Astrocyte (in vitro differentiated cells and primary cell): ENCODE measurements around the genes MUCL1, ITGA7, ERBB3 and RPL41.

GRCh38 chr12:54435431-54436016 is 16.5 kb upstream of the ITGA5 start:
- PRO-cap, result no peak
- RRBS, 2 experiments, result no CpG with 5 or more reads among the region's 5 CpGs

DNA sequence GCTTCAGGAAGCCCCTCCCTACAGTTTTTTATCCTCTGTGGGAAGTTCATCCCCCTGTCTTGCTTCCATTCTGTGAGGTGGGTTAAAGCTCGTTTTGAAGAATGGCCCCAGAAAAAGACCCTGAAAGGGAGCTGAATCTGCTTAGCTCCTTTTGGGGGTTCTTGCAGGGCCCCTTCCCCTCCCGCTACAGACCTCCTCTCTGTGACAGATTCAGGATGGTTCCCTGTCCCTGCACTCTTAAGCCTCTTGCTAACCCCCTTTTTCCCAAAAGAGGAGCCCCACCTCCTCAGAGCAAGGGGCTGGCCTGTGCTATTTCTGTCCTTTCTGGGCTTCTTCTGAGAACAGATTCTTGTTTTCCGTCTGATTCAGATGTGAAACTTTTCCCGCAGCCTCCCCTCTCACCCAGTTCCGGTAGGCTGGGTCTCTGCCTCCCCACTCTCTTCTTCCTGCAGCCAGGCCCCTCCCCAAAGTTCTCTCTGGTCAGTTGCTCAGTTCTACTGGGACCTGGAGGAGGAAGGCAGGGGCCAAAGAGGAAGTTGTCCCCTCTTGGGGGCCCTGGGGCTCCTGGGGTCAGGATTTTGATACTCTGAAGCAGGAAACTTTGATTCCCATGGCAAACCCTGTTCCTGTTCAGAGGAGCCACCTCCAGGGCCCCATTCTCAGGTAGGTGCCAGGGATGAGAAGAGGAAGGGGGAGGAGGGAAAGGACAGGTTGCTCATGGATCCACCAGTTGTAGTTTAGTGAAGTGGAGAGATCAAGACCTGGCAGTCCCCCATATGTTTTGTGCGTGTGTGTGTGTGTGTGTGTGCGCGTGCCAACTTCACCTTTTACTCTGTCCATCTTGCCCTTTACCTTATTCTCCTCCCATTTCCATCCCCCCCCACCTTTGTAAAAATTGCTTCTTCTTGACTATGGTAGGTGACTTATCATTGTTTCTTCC is 11.8 kb downstream of the PDE1B start:
- PRO-cap, result no peak
- RRBS, 2 experiments, result no CpG with 5 or more reads among the region's 8 CpGs

DNA sequence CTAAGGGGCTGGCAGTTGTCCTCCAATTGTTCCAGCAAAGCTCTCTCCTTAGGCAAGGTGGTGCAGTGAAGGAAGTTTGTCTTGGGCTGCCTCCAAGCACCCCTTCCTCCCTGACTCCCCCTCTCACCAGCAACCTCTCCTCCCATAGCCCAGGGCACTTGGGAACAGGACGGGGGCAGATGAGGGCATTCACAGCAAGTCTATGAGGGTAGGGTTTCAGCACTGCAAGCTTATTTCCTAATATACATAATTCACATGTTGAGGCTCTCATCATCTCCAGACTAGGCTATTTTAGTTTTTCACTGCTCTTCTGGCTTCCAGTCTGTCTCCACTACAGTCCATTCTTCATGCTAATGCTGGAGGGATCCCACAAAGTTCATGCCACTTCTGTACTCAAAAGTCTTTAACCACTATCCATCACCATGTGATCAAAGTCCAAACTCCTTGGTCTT is 22.8 kb downstream of the LACRT start:
- PRO-cap, result no peak
- RRBS, 2 experiments, result no CpG with 5 or more reads among the region's 1 CpG

- PRO-cap, result no peak
- RRBS, 2 experiments, result no CpG with 5 or more reads among the region's 4 CpGs
Measured at GRCh38 chr12:54854294-54854716, at the start of gene MUCL1. Gene MUCL1, plus strand, starts transcription at chr12:54854516.

GRCh38 chr12:55166773-55167515 is 40.7 kb downstream of the OR9K2 start:
- PRO-cap, result no peak
- RRBS, 2 experiments, result no CpG with 5 or more reads among the region's 24 CpGs

DNA sequence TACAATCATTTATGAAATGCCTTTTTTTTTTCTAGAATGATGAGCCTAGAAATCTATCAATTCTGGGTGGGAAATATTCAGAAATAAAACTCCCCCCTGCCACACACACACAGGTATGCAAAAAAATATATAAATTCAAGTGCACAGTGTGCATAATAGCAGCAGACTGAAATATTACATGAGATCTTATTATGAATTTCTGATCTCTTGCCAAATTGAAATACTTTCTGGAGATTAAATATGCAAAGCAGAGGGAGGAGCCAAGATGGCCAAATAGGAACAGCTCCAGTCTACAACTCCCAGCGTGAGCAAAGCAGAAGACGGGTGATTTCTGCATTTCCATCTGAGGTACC is 8.4 kb upstream of the OR6C68 start:
- PRO-cap, result no peak
- RRBS, 2 experiments, result no CpG with 5 or more reads among the region's 2 CpGs

DNA sequence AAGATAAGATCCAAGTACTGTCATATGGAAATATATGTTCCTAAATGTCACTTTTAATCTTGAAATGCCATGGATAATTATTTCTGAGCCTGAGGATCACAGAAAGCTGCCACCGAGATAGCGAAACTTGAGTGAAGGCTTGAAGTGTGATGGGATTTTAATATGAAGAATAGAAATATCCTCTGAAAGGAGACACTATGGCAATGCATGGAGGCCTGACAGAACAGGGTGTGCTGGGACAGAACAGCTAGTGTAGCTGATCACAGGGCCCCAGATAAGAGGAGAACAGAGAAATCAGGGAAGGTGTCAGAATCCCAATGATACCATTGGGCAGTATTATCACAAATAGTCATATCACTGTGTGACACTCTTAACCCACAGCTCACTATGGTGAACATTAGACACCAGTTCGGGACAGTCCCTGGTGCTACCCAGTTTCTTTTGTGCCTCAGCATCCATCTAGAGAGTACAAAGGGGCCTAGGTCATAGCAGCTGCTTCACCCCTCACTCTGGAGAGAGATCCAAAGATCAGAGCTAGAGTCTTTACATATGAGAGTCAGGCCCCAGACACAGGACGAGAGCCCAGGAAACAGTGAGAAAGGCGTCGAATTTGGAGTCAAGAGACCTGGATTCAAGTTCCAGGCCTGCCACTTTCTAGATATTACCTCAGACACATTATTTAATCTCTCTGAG is 498 bp upstream of the OR10P1 start:
- PRO-cap, result no peak
- RRBS, 2 experiments, result no CpG with 5 or more reads among the region's 6 CpGs

GRCh38 chr12:55707245-55708310 is at the start of gene ITGA7:
Gene ITGA7, minus strand, starts transcription at chr12:55707904.
- PRO-cap, result no peak
- RRBS, 2 experiments, result 0 to 6% methylated on average over 1 of the region's 70 CpGs

DNA sequence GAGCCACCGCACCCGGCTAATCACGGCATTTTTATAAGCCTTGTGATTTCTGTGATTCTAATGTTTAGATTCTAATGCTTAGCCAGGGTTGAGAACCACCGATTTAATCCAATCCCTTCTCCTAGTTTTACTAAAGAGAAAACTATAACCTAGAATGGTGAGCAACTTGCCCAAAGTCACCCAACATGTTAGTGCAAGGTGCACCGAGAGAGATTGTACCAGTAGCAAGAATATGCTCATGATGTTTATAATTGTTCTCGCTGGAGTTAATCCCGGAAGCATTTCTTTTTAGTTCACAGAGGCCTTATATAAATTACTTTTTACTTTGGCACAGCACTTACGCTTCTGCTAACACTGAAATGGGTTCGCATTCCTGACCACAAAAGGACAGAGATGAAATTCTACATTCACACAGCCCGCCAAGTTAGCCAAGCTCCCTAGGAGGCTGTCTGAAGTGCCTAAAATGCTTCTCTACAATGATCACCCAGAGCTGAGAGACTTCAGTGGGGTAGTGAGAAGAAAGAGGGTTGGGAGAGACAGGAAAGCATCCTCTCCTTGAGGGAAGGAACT is 620 bp upstream of the BLOC1S1 start:
- PRO-cap, result no peak
- RRBS, 2 experiments, result no CpG with 5 or more reads among the region's 10 CpGs

- PRO-cap, result bidirectional peak, plus-strand start at chr12:55727736, minus-strand start at chr12:55727465
- RRBS, 2 experiments, result 50 to 60% methylated on average over 1 to 2 of the region's 6 CpGs
Measured at GRCh38 chr12:55727384-55727864, 1.4 kb downstream of the CD63 start.

DNA sequence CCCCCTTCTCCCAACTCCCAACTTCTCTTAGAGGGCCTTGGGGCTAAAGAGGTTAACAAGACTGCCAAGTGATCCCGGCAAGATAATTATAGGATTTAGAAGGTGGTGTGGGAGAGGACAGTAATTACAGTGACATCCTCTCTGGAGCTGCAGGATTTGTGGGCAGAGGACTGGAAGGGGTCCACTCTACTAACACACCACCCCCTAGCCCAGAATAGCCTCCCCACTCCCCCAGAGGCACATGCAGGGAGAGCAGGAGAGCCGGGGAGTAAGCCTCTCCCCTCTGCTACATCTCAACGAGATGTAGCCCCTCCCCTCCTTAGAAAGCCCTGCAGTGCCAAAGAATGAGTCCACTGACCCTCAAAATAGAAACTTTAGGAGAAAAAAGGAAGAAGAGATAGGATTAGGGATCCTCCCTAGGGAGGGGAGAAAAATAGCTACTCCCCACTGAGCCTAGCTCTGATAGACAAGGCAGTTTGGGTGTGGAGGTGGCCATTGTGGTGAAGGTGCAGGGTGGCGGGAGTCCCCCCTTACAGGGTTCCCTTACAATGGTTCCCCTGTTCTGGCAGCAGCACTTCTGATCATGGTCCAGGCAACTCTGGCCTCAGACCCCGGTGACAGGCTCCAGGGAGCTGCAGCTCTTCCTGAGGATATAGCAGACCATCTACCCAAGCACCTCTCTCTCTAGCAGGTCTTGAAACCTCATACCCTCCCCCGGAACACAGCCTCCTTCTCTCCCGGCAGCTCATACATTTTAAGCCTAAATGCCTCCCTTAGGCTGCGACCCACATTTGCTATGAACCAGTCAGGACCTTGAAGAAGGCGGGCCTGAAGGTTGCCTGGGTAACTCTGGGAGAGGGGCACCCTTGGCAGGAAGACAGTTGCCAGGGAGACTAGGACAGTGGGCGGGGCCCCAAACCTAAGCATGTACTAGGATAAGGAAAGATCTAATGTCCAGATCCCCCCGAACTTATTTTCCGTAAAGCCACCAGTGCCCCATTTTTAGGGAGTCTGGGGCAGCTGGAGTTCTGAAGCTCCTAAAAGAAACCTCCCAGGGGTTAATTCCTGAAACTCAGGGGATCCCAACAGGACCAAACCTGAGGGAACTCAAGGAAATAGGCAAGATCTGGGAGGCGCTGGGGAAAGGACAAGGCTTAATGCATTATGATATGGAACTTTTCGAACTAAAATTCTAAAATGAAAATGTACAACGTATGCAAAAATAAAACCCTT is 4.8 kb upstream of the GDF11 start:
- PRO-cap, result unidirectional peak, minus-strand start at position 765 of the sequence
- RRBS, 2 experiments, result 8% methylated on average over 2 of the region's 15 CpGs; no CpG with 5 or more reads in 1 of the 2 experiments

- PRO-cap, result no peak
- RRBS, 2 experiments, result no CpG with 5 or more reads among the region's 11 CpGs
Measured at GRCh38 chr12:55828025-55828590, 1.3 kb downstream of the DNAJC14 start.

GRCh38 chr12:55845432-55845709 is 2.6 kb upstream of the MMP19 start:
- PRO-cap, result no peak
- RRBS, 2 experiments, result no CpG with 5 or more reads among the region's 3 CpGs

GRCh38 chr12:55991293-55991698 is 5.8 kb upstream of the SUOX start:
- PRO-cap, result no peak
- RRBS, 2 experiments, result no CpG with 5 or more reads among the region's 6 CpGs

DNA sequence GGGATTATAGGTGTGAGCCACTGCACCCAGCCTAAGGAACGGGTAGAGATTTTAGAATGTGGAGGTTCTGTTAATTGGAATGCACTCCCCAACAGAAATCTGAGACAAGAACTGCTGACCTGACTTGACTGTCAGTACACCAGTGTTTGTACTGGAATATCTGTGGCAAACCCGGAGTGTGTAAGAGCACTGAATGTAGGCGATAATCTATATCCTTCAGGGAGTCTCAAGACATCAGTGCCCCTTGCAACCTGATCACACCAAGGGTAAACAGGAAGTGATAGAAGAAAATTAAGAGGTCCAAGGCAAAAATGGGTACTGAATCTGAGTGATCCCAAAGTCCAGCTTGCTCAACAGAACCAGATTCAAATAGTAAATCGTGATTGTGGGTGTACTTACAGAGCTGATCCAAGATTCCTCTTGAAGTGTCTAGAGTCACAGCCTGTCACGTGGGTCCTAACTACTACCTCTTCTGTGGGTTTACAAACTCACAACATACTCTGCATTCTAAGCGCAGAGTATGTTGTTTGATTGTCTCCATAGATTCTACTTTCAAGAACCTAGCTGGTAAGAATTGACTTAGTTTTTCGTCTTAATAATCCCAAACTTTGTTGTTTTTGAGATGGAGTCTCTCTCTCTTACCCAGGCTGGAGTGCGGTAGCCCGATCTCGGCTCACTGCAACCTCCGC is 3.8 kb downstream of the RPS26 start:
- PRO-cap, result no peak
- RRBS, 2 experiments, result no CpG with 5 or more reads among the region's 11 CpGs

- PRO-cap, result no peak
- RRBS, 2 experiments, result under 1% methylated on average over 6 of the region's 35 CpGs; no CpG with 5 or more reads in 1 of the 2 experiments
Measured at GRCh38 chr12:56079690-56080264, at the start of gene ERBB3. Gene ERBB3, plus strand, starts transcription at chr12:56080165.

- PRO-cap, result bidirectional peak, plus-strand start at chr12:56116633, minus-strand start at chr12:56116527
- RRBS, 2 experiments, result no CpG with 5 or more reads among the region's 38 CpGs
Measured at GRCh38 chr12:56116413-56117520, at the start of gene RPL41. Gene RPL41, plus strand, starts transcription at chr12:56116633.

GRCh38 chr12:56128718-56129081 is 633 bp downstream of the ESYT1 start:
- PRO-cap, result no peak
- RRBS, 2 experiments, result no CpG with 5 or more reads among the region's 12 CpGs

GRCh38 chr12:56143077-56143601 is 9.2 kb upstream of the MYL6B start:
- PRO-cap, result no peak
- RRBS, 2 experiments, result no CpG with 5 or more reads among the region's 6 CpGs

DNA sequence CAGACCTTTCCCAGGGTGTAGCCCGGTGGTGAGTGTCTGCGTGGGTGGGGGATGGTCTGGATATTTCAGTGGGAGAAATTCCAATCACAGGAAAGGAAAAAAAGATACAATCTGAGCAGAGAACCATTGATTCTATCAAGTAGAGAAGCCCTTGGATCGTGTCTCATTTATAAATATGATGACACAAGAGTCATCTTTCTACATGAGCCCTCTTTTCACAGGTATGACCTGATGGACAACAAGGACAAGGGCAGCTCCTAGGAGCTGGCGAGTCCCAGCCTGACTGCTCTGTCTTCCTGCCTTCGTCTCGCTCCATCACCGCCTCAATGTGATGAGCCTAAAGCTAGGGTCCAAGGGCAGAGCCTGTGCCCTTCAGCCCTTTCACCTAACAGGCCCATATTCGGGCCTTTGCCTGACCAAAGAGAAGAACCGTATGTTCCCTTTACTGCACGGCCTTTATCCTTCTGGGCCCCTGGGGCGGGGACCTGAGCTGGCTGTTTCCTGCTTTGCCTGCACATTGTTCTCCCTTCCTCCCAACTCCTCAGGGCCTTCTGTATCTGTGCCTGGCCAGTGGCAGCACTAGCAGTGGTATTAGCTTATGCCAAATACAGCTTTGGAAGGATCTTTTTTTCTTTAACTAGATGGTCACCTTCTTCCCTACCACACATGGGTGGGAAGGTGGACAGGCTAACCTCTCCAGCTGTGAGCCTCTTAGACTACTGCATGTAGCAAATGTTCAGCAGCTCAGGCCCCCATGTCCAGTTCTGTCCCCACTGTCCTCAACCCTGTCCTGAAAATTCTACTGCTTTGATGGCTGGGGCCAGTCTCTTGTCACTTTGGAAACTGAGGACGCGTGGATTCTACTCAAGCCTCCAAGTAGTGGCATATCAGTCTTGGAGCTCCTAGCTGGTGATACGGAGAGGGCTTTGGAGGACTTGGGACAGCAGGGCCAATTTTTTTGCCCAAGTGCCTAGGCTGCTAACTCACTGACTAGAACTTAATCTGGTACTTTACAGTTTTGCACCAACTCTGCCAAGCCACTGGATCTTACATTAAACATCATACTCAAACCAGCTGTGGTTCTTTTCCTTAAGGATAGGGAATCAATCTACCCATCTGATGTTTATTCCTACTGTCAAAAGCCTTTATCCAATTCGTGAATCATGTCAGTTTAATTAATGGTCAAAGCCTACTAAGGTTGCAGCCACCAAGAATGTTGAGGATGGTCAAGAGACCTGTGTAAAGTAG is 8.4 kb upstream of the MYL6B start:
- PRO-cap, result no peak
- RRBS, 2 experiments, result no CpG with 5 or more reads among the region's 15 CpGs